AG09319 (cell line): ENCODE measurements around a stretch of chr7.

DNA sequence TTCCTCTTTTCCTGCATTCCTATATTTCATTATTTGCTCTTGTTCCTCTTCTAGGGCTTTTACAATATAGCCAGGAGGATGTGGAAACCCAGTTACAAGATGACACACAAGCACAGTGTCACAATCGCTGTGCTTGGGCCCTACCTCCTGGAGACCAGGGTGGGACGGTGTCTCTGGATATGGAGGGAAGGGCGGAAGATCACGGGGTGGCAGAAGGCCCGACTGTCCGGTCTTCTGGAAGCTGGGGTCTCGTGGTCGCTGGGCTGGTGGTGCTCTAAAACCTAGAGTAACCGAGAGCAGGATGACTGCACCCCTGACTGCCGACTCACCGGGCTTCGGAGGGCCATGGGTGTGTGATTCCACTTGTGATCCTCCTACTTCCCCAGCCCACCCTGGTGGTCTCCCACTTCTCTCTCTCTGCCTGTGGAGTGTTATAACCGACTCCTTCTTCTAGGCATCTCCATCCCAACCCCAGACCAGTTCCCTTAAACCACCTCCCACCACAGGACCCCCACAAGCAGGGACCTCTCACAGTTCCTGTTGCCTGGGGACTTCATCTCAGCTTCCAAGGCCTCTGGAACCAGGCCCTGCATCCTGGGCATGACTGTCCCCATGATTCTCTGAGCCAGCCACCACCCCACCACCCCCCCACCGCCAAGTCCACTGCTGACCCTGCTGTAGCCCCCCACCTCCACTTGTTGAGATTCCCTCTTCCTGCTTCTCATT is 52.4 kb downstream of the IKZF1 start:
- RRBS, result no CpG with 5 or more reads among the region's 14 CpGs

GRCh38 chr7:50379018-50379933 is 70.9 kb downstream of the FIGNL1 start:
- RRBS, result no CpG with 5 or more reads among the region's 12 CpGs

- RRBS, result no CpG with 5 or more reads among the region's 8 CpGs
Measured at GRCh38 chr7:50645387-50645928, 80.3 kb upstream of the DDC start.

- RRBS, result no CpG with 5 or more reads among the region's 8 CpGs
Measured at GRCh38 chr7:50661587-50662116, 96.4 kb upstream of the DDC start.

- RRBS, result no CpG with 5 or more reads among the region's 4 CpGs
Measured at GRCh38 chr7:50708220-50708683, 74.4 kb downstream of the GRB10 start.

GRCh38 chr7:50712568-50712898 is 70.2 kb downstream of the GRB10 start:
- RRBS, result no CpG with 5 or more reads among the region's 1 CpG

- RRBS, result no CpG with 5 or more reads among the region's 7 CpGs
Measured at GRCh38 chr7:50730586-50731210, 52.0 kb downstream of the GRB10 start.

DNA sequence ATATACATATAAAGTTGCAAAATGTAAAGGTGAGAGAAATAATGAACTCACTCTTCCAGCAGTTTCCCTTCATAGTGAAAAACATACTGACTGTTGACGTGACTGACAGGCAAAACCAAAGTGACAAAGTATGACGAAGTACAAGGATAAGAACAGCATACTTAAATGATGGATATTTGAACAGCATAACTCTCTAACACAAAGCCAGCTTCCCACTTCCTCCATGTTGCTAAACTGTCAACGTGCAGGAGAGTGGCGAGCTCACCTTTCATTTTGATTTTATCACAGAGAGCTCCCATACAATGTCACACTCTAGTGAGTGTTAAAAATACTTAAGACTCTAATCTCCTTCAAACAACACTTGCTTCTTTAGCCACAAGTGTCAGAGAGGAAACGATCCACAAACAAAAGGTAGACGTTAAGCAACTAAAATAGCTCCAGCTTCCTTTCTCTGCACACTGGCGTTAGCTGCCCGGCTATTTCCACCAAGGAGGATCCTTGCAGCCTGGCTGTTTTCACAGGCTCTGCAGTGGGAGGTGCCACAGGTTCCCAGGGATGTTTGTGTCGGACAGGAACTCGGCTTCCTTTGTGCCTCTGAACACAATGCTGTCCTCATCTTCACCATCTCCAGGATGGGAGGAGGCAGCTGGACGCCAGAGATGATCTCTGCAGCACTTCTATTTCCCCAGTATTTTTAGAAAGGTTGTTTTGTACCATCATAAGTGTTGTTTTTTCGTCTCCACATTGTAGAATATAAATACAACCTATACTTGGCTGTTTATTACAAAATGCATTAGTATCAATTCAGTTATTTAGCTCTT is 194.6 kb downstream of the COBL start:
- RRBS, result no CpG with 5 or more reads among the region's 12 CpGs

GRCh38 chr7:51315801-51316312 is 752 bp downstream of the COBL start:
- RRBS, result no CpG with 5 or more reads among the region's 38 CpGs

DNA sequence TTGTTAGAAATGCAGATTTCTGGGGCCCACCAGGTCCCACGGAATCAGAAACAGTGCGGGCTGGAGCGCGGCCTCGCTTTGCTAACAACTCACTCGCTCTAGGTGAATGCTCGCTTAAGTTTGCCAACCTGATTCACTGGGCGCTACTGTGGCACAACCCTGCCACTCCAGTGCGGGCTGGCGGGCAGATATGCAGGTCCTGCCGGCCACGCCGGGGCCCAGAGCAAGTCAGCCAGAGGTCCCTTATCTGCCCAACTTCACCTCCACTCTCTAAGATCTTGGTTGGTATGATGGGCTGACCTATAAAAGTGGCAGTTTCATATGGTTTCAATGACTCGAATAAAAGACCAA is 698 bp upstream of the COBL start:
- RRBS, result no CpG with 5 or more reads among the region's 14 CpGs

DNA sequence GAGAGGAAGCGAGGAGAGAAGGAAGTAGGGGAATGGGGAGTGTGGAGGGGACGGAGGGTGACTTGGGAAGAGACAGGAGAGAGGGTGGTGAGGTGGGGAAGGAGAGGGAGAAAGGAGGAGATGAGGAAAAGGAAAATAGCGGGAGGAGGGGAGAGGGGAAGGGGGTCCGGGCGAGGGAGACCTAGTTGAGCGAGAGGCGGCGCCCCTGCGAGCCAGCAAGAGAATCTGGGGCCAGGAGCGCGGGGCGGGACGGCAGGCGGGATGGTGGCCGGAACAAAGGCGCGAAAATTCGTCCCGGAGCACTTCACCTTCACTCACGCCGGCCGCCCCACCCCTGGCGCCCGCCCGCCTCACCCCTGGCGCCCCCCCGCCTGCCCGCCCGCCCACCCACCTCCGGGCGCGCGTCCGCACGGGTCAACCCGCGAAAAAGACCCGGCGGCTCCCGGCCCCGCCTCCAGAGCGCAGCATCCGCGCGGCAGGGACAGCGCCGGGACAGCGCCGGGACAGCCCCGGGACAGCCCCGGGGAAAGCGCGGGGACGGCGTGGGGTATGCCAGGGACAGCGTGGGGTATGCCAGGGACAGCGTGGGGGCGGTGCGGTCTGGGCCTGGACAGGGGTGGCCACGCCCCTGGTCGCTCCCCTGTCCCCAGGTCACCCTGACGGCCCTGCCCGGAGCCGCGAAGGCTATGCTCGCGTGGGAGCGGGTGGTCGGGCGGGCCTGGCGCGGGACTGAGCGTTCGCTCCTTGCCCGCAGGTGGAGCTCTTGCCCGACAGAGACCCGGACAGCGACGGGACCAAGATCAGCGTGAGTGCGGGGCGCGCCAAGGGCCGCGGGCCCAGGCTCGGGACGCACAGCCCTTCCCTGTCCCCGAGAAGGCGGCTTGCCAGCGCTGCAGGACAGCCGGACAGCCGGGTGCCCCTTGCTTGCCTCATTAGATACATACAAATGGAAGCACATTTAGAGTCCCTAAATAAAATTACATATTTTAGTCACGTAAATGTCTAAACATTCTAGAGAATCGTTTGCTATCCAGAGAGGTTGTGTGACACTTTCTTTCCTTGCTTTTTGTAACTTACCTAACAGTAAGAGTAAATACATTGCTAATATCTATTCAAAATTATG is 4.4 kb downstream of the VSTM2A start:
- RRBS, result 3% methylated on average over 22 of the region's 94 CpGs

DNA sequence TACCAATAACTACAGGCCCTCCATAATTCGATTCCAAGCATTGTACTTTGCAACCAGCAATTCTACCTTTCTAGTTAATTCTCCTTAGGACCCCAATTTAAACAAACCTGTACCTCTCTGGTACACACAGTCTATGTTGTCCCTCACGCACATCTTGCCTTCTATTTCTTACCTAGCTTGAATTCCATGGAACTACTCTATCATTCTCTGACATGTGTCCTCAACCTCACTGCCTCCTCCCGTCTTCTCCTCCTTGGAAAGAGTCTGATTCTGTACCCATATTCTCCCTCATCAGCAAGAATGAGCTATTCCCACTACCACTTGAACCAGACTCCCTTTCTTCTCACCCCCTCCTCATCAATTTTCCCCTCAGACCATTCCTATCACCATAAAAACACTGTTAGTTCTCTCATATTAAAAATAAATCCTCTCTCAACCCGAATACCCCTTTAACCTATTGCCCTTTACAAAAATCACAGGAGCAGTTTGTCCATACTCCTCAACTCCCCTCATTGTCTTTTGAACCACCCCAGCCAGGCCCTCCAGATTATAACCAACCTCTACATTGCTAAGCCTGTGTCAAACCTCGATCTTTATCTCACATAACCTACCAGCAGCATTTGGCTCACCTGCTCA is 12.1 kb downstream of the SEC61G start:
- RRBS, result no CpG with 5 or more reads among the region's 5 CpGs

GRCh38 chr7:54837230-54837587 is 78.2 kb upstream of the SEC61G start:
- RRBS, result no CpG with 5 or more reads among the region's 6 CpGs

GRCh38 chr7:55039122-55039617 is 20.4 kb downstream of the EGFR start:
- RRBS, result no CpG with 5 or more reads among the region's 4 CpGs

GRCh38 chr7:55188542-55189312 is 169.9 kb downstream of the EGFR start:
- RRBS, result no CpG with 5 or more reads among the region's 16 CpGs

DNA sequence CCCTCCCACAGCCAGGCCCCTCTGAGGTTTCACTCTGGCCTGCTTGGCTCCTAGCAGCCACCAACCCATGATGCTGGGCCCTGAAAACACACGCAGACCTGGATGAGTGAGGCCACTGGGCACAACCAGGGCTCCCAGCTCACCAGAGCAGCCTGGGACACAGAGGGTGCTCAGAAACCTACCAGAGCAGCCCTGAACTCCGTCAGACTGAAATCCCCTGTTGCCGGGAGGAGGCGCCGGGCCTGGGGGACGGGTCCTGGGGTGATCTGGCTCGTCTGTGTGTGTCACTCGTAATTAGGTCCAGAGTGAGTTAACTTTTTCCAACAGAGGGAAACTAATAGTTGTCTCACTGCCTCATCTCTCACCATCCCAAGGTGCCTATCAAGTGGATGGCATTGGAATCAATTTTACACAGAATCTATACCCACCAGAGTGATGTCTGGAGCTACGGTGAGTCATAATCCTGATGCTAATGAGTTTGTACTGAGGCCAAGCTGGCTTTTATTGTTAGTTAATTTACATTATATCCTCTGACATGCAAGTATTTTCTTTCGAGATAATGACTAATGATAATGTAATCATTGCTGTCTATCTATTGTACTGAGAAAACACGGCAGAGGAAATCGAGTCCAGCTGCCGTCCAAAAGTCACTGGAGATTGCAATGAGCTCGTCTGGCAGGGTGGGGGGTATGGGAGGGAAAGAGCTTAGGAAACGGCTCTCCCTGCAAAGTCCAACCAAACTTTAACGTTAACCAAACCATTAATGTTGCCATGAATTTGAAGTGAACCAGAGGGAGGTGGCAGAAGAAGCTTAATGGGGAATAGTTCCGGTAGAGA is 172.5 kb upstream of the LANCL2 start:
- RRBS, result no CpG with 5 or more reads among the region's 17 CpGs

- RRBS, result no CpG with 5 or more reads among the region's 6 CpGs
Measured at GRCh38 chr7:55210066-55211275, 154.7 kb upstream of the LANCL2 start.

DNA sequence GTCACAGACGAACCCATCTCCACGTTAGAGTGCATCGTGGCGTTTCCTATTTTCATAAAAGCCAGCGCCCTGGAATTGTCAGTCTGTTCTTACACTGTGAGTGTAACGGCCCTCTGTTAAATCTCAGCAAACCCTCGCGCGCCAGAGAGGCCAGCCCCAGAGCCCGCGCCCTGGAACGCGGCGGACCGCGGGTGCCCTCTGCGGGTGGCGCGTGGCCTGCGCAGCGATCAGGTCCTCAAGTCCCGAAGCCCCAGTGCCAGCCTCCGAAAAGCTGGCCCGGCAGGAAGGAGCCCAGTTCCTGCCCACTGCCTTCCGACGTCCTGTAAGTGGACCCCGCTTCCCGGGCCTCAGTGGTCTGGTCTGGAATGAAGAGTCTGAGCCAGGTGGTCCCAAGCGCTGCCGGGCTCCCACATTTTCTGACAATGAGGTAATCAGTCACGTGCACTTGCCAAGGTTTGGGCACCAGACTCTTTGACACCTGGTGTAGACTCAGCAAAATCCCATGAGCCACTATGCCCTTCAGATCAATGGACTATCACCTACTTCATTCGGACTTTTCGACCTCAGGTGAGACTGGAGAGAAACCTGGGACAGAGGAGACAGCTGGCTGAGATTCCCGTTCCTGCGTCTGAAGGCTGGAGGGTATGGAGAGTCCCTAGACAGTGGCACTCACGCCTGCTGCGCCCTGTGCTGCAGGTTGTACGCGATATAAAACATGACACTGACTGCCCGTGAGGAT is 109.5 kb upstream of the LANCL2 start:
- RRBS, result 3% methylated on average over 7 of the region's 40 CpGs

GRCh38 chr7:55427792-55428683 is 62.9 kb downstream of the LANCL2 start:
- RRBS, result no CpG with 5 or more reads among the region's 17 CpGs